Ishikawa (cell line): ENCODE measurements around the gene ATG16L2.

- RRBS: no CpG with 5 or more reads among the region's 10 CpGs
Observed at GRCh38 chr11:72018075-72018705, 19.5 kb downstream of the IL18BP start.

DNA sequence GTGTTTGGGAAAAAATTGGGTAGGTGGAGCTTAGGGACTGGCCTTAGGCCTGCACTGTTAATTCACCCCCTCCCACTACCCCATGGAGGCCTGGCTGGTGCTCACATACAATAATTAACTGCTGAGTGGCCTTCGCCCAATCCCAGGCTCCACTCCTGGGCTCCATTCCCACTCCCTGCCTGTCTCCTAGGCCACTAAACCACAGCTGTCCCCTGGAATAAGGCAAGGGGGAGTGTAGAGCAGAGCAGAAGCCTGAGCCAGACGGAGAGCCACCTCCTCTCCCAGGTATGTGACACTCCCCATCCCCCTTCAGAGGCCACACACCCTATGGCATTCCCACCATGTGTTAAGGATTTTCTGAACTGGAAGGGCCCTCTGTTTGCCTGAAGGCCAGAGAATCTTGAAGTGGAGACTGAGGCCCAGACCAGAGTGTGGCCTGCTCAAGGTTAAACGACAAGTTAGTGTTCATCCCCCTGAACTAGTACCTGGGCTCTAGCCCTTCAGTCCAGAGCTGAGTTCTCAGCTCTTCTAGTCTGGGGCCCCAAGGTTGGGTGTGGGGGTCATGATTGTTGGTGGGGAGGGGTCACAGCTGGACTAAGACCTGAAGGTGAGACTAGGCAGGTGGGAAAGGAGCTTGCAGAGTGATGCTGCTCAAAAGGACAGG, 2.3 kb upstream of the FOLR1 start:
- RRBS: no CpG with 5 or more reads among the region's 3 CpGs

DNA sequence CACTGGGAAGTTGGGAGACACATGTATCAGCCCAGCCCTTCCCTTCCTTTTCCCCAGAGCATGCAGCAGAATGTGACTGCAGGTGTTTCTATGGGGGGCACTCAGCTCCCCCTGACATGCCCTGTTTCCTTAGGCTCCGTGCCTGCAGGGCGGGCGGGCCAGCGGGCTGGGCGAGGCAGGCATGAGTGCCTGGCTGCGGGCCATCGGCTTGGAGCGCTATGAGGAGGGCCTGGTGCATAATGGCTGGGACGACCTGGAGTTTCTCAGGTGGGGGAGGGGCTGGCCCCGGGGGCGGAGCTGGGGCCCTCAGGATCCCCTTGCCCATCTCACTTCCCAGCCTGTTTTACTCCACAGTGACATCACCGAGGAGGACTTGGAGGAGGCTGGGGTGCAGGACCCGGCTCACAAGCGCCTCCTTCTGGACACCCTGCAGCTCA, 6.0 kb downstream of the PHOX2A start:
- RRBS: 35% methylated on average over 2 of the region's 14 CpGs

DNA sequence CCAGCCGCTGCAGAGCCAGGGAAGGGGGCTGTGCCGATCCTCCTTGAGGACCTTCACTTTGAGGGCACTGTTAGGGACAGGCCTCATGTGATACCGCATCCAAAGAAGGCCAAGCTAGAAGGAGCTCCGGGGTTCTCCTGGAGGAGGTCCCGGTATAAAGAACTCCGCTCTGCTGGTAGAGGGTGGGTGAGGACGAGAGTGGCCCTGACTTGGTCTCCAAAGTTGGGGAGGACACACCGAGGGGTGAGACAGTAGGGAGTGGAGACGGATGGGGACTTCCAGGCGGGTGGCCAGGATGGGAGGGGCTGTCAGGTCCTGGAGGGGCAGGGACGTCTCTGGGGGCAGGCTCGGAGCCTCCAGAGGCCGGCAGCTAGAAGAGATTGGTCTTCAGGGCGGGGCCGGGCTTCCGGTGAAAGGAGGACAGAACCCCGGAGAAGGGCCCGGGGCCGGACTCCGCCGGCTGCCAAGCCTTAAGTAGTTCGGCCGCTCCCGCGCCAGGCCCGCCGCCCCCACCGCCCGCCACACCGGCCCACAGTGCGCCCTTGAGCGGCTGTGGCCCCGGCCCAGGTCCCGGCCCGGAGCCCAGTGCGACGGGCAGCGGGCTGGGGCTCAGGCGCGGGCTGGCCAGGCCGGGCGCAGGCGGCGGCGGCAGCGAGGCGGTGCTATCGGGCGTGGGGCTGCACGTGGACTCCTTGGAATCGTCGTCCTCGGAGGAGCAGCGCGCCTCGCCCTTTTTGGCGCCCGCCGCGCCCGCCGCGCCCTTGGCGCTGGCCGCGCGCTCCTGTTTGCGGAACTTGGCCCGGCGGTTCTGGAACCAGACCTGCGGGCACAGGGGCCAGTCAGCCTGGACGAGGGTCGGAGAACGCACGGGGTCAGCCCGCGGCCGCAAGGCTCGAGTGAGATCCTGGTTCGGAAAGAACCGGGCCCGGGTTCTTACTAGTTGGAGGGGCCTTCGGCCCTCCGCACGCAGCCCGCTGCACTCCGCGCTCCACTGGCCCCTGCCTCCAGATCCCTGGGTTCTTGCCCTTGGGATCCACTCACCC, 4.3 kb downstream of the PHOX2A start:
- RRBS: 82% methylated on average over 23 of the region's 88 CpGs

DNA sequence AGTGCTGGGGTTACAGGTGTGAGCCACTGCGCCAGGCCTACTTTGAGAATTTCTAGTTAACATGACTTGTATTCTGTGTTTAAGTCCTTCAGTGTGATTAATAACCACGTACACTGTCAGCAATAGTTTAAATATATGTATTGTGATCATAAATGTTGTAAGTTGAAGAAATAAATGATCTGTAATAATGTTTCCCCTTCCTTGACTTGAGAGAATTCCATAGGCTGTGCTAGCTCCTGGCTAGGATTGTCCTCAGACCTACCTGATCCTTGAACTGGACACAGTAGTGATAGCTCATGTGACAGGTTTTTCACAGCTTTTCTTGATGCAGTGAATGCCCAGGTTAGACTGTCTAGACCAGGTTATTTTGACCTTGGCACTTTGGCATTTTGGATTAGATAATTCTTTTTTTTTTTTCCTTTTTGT, 47.2 kb upstream of the CLPB start:
- RRBS: no CpG with 5 or more reads among the region's 2 CpGs

DNA sequence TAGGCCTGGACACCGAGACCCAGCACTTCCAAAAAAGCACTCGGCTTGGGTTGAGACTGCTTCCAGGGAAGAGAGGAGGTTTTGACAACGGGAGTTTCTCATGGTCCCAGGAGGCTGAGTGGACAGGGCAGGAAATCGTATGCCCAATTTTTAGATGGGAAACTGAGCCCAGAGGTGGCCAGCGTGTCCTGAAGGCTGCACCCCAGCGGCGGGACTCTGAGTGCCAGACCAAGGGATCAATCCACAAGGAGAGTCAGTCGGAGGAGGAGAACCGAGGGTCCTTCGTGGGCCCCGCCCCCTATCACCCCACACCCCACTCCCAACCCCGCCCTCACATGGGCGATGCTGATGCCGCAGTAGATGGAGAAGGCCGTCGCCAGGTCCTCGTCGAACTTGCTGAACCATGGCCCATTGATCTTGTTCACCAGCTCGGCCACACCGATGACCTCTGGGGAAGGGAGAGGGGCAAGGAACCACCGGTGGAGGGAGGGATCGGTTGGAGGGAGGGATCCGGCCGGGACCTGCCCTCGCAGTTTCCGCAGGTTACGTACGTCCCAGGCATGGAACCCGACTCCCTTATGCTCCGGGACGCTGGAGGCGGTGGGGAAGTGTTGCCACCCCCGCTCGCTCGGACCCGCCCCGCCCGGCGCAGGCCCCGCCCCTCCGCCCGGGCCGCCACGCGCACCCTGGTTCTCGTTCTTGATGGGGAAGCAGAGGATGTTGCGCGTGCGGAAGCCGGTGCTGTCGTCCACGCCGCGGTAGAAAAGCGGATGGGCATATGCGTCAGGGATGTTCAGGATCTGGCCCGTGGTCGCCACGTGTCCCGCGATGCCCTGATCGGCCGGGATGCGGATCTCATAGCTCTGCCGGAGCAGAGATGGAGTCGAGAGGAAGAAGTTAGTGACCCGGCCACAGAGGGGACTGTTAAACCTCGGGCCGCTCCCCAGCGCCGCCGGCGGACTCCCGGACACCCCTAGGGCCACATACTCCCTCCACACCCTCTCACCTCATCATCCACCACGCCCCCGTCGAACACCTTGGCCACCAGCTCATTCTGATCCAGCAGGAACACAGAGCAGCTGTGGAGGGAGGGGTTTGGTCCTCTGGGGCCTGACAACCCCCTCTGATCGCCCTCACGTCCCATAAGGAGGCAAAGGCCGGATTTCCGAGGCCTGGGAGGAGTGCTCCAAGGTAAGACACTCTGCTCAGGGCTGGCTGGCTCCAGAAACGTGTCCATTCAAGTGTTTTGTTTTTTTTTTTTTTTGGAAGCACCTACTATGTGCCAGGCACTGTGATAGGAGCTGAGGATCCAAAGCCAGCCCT, 89.9 kb downstream of the PDE2A start:
- RRBS: 4% methylated on average over 39 of the region's 82 CpGs

- RRBS: no CpG with 5 or more reads among the region's 16 CpGs
Observed at GRCh38 chr11:72600359-72601119, 73.7 kb downstream of the PDE2A start.

DNA sequence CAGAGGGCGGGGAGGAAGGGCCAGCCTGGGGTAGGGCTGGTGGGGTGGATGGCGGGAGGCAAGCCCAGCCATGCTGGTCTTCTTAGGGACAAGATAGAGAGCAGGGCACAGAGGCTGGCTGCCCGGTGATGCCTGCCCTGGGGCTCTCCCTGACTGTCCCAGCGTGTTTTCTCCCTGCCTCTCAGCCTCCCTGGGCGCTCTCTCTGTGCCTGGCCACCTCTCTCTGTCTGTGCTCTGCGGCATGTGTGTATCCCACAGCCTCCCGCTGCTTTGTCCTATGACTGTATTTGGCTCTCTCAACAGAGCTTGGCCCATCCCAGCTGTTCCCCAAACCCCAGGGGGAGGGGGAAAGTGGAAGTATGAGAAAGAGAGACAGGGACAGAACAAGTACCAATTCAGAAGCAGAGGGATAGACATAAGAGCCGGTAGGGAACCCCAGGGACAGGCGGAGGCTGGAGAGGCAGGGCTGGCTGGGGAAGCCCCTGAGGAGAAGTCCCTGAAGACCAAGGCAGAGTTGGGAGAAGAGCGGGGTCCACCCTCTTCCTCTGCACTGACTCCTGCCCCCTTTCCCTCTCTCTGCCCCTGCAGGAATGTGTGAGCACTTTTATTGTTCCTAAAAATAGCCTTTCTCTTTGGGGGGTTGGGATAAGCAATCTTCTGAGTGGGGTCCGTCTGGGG, 56.8 kb downstream of the PDE2A start:
- RRBS: no CpG with 5 or more reads among the region's 11 CpGs

- RRBS: no CpG with 5 or more reads among the region's 8 CpGs
Observed at GRCh38 chr11:72632270-72632982, 41.8 kb downstream of the PDE2A start.

DNA sequence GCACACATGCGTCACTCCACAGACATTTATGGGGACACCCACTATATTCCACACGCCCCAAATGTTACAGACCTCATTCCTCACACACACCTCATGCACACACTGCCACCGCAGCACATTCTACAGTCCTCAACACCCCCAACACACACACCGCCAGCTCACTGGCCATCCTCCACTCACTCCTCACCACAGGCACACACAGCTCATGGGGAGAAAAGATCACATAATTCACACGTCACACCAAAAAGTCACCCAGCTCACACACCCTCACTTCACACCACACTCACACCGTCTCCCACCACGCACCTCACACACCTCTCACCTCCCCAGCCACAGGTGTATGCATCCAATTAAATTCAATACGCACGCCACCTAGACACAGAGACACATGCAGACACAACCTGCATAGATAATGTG, 34.3 kb downstream of the PDE2A start:
- RRBS: no CpG with 5 or more reads among the region's 9 CpGs

DNA sequence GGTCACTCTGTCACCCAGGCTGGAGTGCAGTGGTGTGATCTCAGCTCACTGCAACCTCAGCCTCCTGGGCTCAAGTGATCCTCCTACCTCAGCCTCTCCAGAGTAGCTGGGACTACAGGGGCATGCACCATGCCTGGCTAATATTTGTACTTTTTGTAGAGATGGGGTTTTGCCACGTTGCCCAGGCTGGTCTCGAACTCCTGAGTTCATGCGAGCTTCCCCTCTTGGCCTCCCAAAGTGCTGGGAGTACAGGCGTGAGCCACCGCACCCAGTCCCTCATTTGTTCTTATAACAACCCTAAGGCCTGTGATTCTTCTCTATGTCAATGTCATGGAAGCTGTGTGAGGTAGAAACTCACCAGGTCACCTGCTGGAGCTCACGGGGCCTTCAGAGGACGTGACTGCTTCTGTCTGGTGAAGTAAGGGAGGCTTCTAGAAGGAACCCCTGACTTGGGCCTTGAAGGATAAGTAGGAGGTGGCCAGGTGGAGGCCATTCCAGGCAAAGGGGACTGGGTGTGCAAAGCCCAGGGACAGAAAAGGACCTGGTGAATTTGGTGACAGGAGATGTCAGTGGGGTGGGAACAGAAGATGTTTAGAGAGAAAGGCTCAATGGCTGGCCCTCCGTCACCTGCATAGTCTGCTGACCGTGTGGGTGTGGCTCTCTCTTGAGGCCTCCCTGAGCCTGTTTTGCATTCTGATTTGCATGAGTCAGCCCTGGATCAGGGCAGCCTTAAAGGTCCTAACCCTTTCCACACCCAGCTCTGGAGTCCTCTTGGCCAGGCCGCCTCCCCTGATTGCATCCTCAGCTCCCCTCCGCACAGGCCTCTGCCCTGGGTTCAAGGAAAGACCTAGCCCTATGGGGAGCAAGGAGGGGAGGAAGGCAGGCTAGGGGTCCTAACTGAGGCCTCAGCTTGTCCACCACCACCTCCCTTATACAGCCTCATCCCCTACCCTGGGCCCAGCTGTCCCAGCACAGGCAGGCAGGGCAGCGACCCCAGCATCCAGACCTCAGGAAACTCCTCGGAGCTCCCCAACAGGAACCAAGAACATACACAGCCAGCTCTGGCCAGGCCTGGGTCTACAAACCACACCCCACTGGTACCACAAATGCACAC, 14.2 kb downstream of the ARAP1 start:
- RRBS: no CpG with 5 or more reads among the region's 13 CpGs

DNA sequence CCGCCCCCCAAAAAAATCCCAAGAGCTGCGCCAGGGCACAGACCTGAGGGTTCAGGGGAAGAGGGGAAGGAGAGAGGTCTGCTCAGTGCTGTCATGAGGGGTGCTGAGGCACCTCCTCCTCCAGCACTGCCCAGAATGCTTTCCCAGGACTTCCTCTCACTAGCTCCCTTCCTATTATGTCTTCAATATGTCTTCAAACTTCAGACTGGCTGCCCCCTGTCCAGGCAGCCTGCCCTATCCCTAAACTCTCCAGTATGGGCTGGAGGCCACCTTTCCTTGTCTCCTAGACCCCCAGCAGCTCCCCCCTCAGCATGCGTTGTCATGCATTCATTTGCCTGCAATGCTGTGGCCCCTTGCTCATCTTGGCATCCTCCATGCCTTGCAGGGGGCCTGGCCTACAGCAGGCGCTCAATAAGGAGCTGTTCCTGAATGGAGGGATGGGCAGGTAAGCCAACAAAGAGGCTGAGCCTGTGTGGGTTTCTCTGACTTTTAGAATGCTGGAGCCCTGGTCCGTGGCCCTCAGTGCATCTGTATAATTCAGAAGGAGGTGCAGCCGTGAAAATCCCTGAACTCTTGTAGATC, 16.3 kb upstream of the ARAP1 start:
- RRBS: no CpG with 5 or more reads among the region's 6 CpGs

GRCh38 chr11:72813693-72814494, at the start of gene ATG16L2:
Gene ATG16L2 (plus strand): TSS chr11:72814411.
- RRBS: 2% methylated on average over 52 of the region's 81 CpGs

DNA sequence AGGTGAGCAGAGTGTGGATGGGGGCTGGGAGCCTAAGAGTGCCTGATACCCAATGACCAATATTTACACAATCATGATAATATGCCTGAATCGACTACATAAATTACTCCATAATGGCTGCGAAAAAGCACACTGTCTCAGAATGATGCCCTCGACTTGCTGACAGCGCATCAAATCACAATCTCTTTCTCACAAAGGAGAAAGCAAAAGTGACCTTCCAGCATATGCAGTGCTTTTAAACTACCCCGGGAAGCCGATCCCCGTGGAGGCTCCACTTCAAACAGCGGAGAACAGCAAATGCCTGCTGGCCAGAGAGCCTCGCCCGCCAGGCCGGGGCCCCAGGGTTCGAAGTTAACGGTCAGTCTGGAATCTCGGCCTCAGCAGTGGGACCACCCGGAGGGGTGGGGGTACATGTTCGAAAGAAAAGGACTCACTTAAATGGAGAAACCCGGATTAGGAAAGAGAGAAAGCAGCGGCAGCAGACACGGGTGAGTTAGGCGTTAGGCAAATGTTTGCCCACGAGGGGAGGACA, 1.6 kb downstream of the FCHSD2 start:
- RRBS: 74% methylated on average over 11 of the region's 21 CpGs

DNA sequence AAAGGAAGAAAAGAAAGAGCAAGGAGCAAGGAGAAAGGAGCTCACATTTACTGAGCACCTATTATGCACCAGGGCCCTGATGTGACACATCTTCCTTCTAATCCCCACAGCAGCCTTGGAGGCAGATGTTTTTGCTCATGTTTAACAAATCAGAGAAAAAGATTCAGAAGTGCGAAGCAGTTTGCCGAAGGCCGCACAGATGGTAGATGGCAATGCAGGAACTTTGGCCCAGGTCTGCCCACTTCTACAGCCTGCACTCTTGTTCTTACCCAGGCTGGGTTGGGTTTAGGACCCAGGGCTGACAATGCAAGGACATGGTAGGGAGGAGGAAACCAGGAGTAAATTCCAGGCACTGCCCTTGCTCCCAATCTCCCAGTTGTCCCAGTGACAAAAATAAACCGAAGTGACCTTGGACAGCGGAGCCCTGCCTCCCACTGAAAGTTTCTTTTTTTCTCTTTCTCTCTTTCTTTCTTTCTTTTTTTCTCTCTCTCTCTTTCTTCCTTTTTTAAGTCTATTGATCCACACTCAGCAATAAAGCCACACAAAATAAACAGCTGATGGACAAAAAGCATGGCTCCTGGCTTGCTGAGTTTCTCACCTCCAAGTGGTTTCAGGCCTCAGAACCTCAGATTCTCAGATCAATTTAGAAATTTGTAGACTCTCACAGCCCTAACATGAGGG, 33.4 kb upstream of the FCHSD2 start:
- RRBS: no CpG with 5 or more reads among the region's 5 CpGs

DNA sequence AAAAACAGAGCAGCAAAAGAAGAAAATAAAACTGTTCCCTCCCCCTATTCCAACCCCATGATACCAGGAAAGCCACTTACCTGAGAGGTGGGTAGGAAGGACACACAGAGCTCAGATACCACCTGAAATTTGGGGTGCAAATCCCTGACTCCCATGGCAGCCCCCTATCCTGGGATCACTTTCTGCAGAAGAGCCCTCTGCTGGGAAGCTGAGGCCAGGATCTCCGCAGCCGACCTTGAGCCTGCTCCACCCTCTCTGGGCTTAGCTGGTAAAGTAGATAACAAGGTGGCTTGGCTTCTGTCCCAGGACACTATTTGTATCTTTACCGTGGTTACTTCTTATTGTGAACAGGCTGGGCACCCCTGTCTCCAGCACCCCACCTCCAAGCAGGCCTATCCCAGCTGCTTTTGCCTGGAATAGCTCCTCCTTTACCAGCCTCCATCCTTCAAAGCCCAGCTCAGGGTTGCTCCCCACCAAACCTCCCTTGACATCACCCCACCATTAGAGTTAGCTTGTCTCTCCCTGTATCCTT, 35.3 kb upstream of the P2RY2 start:
- RRBS: no CpG with 5 or more reads among the region's 3 CpGs

- RRBS: no CpG with 5 or more reads among the region's 6 CpGs
Observed at GRCh38 chr11:73239866-73240214, 21.8 kb downstream of the P2RY2 start.

DNA sequence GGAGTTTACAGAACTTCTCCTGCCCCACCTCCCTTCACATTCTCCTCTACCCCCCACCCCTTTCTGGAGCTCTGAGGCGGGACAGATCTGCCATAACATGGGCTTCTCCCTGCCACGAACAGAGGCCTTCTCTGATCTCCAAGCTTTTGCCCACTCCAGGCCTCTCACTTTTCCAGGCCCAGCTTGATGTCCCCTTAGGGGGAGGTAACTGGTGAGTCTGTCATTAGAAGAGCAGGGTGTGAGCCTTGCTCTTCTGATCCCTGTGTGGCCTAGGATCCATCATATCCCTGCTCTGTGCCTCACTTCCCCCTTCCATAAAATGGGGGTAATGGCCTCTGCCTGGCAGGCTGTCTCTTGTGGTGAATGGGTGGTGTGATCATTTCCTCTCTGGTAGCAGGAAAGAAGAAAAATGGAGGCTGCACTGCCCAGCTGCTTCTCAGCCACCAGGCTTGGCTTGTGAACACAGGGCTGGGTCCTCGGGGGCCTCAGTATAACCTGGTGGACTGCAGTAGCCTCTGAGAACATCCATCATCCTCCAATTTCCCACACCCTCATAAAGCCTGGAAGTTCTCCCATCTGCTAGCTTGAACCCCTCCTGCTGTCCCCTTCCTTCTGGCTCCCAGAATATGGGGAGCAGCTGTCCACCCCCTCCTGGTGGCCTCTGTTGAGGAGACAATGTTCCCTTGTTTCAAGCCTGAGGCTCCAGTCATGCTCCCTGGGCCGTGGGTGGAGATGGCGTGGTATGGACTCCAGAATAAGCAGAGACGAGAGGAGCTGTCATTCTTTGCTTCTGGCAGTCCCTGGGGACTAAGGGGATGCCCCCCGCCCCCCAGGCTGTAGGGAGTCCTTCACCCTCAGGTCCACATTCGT, 5.7 kb downstream of the ARHGEF17 start:
- RRBS: no CpG with 5 or more reads among the region's 8 CpGs

DNA sequence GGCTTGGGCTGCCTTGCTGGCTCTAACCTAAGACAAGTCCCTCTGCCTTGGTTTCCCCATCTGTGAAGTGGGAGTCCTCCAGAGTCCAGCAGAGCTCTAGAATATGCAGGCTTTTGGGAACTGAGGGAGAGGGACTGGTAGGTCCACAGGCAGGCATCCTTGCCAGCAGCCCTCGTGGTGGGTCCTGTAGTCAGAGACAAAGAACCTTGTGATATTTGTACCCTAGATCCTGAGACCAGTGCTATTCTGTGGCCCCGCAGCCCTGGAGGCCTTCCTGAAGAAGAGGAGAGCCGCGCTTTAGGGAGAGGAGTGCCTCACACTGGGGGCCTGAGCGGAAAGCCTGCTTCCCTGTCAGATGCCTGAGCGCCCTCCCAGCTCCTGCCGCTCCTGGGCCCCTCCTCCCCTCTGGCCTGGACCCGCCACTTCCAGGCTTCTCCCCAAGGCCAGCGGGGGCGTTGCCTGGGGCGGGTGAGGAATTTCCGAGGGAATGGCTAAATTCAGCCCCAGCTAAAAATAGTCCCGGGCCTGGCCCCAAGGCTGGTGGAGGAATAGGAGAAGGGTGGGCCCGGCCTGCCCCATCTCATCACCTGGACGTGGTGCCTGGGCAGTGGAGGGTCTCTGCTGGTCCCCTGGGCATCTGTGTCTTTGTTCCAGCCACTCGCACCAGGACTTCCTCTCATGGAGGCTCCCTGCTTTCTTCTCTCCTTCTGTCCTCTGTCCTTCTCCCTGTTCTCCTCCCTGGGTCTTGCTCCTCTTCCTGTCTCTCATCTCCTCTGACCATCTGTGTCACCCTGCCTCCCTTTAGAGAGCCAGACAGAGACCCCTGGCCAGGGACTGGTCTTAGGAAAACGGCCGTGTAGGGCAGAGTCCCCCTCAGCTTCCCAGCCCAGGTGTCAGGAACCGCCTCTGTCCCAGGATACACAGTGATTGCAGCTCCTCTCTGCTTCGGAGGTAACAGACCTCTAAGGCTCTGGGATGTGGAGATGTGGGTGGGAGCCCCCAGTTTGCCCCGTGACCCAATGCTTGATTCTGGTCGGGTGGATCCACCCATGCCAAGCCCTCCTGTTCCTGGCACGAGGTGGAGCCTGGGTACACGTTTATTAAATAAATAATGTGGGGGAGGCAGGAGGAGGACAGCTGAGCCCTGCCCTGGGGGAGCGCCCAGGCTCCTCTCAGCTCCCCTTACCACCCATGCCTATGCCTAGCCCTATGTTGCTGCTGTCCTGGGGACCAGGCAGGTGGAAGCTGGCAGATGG, 15.6 kb downstream of the ARHGEF17 start:
- RRBS: 17% methylated on average over 1 of the region's 25 CpGs

DNA sequence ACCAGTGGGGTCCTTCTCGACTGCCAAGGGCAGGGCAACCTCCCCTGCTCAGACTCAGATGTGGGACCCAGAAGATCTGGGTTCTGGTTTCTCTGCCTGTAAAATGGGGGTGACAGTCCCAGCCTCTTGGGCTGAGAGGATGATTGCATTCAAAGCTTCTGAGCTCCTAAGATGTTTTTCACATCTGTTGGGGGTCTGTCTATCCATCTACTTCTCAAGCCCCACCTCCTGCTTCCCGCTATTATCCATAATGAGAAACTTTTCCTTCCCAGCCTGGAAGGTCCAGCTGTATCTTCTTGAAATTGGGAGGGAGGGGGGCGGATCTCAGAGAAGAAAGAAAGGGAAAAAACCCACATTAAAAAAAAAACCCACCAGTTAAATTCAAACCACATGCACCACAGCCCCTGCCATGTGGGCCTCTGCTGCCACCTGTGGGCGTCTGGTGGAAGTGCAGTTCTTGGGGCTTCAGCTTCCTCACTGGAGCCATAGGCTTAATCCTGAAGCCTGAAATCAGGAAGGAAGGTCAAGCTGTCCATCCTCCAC, 27.2 kb downstream of the ARHGEF17 start:
- RRBS: no CpG with 5 or more reads among the region's 4 CpGs